Aorta (tissue), 1 donor: ENCODE measurements around a stretch of chr15.

GRCh38 chr15:90099538-90100379 lies 2.5 kb downstream of the IDH2 start:
- PRO-cap, result no peak

DNA sequence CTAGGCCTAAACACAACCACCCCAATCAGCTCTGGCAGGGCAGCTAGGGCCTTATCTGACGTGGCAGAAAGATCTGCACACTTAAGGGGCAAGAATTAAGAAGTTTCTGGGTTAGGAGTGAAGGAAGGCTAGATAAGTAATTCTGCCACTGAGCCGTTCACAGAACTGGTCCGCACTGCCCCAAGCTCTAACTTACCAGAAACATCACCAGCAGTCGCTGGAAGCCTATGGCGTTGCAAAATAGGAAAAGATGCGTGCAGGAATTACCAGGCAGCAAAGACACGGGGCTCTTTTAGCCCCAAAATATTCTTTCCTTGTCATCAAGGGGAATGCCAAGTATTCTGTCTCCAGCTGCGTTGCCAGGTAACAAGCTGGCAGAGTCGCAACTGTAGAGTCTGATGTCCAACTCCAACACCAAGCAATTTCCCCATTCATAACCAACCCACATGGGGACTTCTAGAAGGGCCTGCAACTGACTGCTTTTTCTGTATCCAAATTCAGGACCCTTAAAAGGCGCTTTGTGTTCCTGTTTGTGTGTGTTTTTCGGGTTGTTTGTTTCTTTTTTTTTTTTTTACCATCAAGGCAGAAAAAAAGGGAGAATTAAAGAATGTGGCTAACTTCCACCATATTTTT lies 1.8 kb downstream of the IDH2 start:
- PRO-cap, result no peak

DNA sequence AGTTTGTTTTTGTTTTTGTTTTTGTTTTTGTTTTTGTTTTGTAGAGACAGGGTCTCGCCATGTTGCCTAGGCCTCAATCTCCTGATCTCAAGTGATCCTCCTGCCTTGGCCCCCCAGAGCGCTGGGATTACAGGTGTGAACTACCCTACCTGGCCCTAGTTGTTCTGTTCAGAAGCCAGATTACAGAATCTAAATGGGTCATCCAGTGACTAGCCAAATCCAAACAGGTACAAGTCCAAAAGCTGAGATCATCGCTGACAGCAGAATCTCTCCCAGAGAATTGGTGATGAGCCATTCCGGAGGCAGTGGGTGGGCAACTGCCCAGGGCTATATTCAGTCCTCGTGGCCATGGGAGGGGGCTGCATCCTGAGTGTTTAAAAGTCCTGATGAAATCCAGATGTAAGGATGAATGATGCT lies 47.5 kb upstream of the SEMA4B start:
- PRO-cap, result no peak

DNA sequence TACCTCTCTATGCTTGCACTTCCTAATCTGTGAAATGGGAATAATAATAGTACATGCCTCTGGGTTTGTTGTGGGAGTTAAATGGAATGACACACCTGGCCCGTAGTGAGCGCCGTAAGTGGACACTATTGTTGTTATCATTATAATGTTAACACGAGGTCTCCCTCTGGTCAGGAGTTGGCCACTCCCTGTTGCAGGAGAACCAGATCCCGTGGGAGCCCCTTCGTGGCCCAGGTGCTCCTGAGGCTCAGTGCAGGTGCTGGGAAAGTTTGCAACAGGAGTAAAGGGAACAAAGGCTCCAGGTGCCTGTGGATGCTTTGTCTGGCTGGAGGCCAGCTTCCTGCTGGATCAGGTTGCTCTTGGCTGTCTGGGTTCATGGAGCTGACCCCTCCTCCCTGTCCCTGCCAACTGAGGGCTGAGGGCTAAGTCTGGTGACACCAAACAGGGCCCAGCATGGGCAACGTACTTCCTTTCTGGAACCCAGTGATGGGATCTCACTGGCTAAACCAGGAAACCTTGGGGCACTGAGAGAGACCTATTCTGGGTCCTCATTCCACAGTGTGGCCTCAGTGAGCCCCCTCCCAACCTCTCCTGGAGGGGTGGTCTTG lies 40.0 kb upstream of the SEMA4B start:
- PRO-cap, result no peak

DNA sequence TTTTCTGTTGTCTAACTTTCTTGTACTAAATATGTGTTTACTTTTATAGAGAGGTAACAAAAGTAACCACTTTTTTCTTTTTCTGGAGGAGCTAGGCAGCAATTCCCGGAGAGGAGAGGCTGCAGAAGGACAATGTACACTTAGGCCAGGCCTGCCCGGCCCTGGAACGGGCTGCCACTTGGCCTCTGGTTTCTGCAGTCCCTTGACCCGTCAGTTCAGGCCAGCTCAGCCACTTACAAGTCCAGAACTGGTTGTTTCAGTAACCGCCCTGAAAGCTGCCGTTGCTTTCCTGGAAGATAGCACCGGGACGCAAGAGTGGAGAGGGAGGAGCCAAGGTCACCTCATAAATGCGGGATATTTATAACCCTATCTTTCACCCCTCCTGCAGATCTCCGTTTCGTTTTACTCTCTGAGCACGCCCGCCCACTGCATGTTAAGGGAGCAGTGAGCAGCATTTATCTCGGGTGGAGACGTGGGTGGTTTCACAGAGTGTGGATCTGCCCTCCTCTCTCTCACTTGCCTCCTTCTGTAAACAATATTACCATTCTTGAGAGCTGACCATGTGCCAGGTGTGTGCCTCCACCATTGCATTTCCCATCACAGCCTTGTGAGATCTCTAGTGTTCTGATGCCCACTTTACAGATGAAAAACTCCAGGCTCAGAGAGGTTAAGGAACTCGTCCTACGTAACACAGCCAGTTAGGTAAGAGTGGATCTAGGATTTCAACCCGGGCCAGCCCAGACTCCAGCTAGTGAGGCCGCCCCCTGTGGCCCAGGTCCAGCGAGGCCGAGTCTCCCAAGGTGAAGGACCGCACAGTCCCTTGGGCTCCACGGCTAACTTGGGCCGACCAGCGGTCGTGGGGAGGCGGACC lies 17.0 kb upstream of the SEMA4B start:
- PRO-cap, result unidirectional peak, plus-strand start at position 780 of the sequence

DNA sequence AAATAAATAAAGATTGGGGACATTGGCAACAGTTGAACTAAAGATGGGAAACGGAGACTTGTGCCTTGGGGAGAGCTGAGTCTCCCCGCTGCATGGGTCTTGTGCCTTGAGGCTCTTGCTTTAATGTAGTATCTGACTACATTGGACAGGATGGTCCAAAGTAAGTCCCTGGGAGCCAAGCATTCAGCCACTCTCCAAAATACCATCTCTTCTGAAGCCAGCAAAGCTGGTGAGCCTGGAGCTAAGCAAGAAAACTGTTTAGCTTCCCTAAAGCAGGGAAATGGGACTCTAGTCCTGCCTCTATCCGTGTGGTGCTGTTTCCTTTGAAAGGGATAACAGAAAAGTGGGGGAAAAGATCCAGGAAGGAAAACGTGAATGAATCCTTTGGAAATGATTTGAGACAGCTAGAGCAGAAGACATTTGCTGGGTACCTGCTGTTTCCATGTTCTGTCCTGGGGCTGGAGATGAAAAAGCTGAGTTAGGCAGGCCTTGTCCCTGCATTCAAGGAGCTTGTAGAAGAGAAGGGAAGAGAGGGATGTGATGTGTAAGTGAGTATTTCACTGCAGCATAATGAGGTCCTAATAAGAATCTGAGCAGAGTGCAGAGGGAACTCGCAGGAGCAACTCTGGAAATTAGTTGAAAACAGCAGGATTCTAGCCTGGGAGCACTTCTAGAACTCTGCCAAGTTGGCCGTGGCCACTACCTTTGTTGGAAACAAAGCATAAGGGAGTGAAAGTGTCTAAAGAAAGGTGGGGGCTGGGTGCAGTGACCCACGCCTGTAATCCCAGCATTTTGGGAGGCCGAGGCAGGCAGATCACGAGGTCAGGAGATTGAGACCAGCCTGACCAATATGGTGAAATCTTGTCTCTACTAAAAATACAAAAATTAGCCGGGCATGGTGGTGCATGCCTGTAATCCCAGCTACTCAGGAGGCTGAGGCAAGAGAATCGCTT lies 13.9 kb upstream of the SEMA4B start:
- PRO-cap, result no peak

GRCh38 chr15:90191637-90192654 lies 9.2 kb upstream of the SEMA4B start:
- PRO-cap, result no peak

- PRO-cap, result no peak
Measured at GRCh38 chr15:90201834-90203024, 1.1 kb downstream of the SEMA4B start.

GRCh38 chr15:90217060-90217467 lies 15.9 kb downstream of the SEMA4B start:
- PRO-cap, result no peak

- PRO-cap, result no peak
Measured at GRCh38 chr15:90291572-90292160, 26.2 kb downstream of the NGRN start.

GRCh38 chr15:90412321-90413161 lies 24.5 kb downstream of the IQGAP1 start:
- PRO-cap, result no peak

GRCh38 chr15:90539675-90540420 lies 10.1 kb downstream of the CRTC3 start:
- PRO-cap, result no peak

DNA sequence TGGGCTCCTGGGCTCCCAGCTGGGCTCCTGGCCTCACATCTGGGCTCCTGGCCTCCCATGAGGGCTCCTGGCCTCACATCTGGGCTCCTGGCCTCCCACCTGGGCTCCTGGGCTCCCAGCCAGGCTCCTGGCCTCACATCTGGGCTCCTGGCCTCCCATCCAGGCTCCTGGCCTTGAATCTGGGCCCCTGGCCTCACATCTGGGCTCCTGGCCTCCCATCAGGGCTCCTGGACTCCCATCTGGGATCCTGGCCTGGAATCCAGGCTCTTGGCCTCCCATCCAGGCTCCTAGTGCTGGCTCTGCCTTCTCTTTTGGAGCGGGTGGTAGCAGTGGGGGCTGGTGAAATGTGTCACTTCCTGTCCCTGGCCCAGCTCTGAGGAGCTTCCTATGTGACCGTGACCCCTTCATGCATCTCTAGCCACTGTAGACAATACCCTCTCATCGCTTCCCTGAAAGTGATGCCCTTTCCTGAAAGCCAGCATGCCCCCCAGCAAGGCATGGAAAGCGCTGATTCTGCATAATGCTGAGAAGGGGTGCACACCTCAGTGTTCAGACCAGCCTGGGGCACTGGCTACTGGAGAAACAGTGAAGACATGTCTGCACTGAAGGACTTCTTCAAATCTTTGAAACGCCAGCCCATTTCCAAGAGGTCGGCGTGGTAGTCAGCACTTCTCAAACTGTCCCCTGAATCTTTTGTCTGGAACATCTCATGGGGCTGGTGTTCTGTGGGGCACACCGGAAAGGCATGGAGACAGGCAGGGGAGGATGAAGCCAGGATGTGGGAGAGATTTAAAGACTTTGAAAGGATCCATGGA lies 62.4 kb upstream of the BLM start:
- PRO-cap, result no peak

DNA sequence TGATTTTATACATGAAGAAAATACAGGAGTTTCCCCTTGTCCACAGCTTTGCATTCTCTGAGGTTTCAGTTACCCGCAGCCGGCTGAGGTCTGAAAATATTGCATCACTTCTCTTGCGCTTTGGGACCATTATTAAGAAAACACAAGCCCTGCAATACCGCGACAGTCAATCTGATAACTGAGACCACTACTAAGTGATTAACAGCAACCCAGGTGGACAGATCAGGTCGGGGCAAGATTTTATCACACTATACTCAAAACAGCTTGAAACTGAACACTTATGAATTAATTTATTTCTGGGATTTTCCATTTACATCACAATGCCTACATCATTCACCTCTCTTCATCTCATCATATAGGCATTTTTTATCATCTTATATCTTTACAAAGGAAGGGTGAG lies 33.1 kb downstream of the BLM start:
- PRO-cap, result no peak

DNA sequence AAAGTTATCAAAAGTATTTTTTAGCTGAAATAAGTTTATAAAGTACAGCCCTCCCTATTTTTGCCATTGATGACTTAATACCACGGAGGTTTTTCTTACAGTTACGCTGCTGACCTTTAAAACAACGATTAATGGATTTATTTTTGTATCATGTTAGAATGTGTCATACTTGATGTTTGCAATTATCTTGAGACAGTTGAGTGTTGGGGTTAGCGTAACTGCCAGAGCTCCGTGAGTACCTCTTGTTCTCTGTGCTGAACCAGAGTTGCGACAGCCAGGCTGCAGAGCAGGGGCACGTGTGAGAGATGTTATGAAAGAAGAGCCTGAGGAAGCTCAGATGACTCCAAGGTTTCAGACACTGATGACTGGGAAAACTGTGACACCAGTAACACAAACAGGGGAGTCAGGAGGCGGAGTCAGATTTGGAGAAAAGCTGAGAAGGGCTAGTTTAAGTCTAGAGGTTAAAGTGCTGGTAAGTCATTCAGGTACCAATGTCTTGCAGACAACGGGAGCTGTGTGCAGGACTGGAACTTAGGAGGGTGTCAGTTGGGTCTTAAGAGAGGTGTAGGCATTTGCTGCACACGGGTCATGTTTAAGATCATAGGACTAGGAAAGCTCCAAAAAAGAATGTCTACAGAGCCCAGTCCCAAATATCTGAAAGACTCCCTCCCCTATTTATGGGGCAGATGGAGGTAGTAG lies 45.0 kb downstream of the BLM start:
- PRO-cap, result no peak

DNA sequence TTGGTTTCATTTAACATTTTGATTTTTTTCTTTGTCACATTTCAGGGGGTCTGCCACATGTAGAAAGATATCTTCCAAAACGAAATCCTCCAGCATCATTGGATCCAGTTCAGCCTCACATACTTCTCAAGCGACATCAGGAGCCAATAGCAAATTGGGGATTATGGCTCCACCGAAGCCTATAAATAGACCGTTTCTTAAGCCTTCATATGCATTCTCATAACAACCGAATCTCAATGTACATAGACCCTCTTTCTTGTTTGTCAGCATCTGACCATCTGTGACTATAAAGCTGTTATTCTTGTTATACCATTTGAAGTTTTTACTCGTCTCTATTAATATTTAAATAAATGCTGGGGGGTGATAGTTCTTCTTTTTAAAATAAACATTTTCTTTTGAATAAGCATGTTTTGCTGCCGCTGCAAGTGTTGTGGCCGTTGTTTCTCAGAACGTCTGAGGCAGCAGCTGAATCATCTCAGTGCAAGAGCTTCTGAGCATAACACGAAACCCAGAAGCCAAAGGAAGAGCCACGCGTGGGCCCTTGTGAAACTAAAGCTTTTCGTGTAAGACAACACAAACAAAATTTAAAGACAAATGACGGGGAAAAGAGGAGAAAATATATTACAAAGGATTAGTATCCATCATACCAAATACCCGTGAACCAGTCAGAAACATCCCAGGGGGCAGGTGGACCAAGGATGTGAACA lies 53.2 kb upstream of the FURIN start:
- PRO-cap, result no peak

GRCh38 chr15:90840753-90841478 lies 27.5 kb upstream of the FURIN start:
- PRO-cap, result no peak

GRCh38 chr15:90859829-90860290 lies 8.5 kb upstream of the FURIN start:
- PRO-cap, result no peak

DNA sequence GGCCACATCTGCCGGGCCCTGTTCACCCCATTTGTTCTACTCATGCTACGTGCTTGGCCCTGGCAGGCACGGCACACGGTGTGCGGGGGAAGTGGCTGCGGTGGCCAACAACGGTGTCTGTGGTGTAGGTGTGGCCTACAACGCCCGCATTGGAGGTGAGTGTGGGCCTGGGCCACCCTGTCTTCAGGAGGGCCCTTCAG lies 6.9 kb upstream of the FES start:
- PRO-cap, result no peak

DNA sequence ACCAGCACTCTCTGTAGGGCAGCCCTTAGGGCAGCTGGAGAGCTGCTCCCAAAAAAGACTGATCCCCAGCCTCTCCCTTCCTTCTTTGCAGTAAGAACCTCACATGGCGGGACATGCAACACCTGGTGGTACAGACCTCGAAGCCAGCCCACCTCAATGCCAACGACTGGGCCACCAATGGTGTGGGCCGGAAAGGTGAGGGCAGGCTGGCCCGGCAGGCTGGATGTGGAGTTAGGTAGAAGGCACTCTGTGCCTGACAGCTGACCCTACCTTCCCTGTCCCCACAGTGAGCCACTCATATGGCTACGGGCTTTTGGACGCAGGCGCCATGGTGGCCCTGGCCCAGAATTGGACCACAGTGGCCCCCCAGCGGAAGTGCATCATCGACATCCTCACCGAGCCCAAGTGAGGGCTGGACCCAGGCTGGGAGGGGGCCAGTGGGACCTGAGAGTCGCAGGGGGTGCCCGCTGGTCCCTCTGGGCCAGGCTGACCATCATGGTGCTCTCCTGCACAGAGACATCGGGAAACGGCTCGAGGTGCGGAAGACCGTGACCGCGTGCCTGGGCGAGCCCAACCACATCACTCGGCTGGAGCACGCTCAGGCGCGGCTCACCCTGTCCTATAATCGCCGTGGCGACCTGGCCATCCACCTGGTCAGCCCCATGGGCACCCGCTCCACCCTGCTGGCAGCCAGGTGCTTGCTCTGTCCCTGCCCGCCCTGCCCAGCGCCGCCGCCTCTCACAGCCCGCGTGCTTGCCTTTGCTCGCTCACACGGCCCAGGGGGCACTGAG lies 4.5 kb upstream of the FES start:
- PRO-cap, result no peak